Right atrium auricular region (tissue), 2 donors: ENCODE results near the gene CREBBP.

DNA sequence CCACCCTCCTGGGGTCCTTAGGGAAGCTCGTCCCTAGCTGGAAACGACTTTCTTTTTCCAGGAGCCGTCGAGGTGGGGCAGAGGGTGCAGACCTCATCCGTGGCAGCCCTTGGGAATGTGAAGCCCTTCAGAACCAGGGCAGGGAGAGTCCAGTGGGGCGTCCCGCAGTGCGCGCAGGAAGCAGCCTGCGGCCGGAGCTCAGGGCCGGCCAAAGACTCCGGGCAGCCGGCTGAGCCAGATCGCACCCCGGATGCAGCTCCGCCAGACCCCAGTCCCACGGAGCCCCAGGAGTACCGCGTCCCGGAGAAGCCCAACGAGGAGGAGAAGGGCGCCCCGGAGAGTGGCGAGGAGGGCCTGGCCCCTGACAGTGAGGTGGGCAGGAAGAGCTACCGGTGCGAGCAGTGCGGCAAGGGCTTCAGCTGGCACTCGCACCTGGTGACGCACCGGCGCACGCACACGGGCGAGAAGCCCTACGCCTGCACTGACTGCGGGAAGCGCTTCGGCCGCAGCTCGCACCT lies 6.9 kb downstream of the ZNF205 start:
- PRO-cap = no peak
- RAMPAGE, long total RNA, 2 experiments = start-site peak on the plus strand in 1 of 2 experiments, centred at positions 151 to 314 of the sequence, 6 to 15 reads per replicate

- PRO-cap = no peak
- RAMPAGE, long total RNA, 2 experiments = no peak in any of the 2 experiments
Observed at GRCh38 chr16:3123486-3123888, 11.1 kb downstream of the ZNF205 start.

DNA sequence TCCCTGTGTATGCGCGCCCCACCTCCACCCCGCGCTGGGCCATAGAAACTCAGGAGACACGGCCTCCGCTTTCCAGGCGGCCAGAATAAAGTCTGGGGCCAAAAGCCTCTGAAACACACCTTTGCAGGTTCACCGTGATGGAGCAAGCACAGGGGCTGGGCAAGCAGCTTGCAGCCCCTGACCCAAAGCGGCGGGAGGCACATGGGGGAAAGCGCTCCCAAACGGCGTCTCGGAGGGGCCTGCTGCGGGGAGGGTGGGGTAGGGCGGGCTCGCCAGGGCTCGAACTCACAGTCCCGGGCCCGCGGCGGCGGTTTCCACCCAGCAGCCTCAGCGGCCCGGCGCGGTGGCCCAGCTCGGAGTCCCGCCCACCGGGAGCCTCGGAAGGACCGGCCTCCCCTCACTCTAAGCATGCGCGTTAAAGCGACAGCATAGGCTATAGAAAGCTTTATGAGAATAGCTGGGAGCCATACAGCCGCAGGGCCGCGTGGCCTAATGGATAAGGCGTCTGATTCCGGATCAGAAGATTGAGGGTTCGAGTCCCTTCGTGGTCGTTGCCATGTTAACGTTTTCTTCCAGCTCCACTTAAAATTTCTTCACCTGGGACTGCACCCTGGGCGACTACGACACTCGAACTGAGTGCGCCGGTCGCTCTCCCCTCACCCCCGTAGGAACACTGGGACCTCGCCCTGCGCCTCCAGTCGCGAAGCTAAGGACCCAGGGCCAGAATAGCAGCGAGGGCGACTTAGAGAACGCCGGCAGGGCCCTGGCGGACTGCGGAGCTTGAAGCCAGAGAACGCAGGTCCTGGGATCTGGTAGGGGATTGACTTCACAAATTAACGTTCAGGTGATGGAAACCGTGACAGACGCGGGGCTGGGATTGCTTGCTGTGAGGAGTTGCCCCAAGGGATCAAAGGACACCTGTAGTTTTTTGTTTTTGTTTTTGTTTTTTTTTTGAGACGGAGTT lies 15.6 kb downstream of the ZNF213 start:
- PRO-cap = bidirectional peak, plus-strand start at position 475 of the sequence, minus-strand start at position 360 of the sequence
- RAMPAGE, long total RNA, 2 experiments = no peak in any of the 2 experiments

GRCh38 chr16:3157065-3158095 lies 22.6 kb downstream of the ZNF213 start:
- PRO-cap = unidirectional peak, plus-strand start at chr16:3157726
- RAMPAGE, long total RNA, 2 experiments = no peak in any of the 2 experiments

DNA sequence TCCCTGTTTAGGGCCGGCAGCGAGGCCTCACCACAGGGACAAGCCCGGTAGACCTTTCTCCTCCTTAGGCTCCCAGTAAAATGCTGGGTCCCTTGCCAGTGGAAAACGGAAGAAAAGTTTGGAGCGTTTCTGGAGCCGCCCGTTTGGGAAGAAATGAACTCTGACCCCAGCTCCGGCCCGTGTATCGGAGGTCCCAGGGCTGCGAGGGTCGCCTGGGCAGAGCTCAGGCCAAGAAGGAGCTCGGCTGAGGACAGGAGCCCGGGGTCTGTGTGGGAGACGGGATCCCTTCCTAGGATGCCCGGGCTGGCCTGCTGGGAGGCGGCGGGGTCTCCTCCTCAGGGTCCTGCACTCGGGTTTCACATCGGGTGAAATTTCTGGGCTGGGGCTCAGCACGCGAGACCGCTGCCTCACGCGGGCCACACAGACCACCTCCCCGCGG lies 23.3 kb downstream of the ZNF213 start:
- PRO-cap = unidirectional peak, minus-strand start at position 82 of the sequence
- RAMPAGE, long total RNA, 2 experiments = no peak in any of the 2 experiments

DNA sequence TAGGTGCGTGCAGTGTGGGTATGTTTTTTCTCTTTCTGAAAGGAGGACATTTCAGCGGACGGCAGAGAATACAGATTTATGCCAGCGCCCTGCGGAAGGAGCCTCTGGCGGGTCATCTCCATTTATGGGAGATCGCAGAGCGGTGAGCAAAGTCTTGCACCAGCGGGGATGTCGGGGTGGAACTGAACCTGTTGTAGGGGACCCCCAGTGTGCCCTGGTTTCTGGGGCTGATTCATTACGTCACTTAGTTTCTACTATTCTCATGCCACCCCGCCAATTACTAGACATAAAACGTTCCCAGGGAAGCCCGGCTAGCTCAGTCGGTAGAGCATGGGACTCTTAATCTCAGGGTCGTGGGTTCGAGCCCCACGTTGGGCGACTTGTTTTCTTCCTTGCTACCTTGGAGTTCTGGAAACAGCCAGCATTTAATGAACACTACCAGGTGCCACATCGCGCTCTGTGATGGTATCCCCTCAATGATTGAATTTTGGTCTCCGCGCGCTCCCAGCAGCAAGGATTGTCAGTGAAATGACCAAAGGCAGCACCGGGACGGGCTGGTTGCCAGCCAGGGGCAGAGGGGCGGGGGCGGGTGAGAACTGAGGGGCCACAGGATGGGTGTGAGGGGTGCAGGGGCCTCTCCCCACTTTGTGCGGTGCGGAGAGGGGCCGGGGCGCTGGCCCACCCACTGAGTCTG lies 43.6 kb downstream of the ZNF200 start:
- PRO-cap = no peak
- RAMPAGE, long total RNA, 2 experiments = no peak in any of the 2 experiments

DNA sequence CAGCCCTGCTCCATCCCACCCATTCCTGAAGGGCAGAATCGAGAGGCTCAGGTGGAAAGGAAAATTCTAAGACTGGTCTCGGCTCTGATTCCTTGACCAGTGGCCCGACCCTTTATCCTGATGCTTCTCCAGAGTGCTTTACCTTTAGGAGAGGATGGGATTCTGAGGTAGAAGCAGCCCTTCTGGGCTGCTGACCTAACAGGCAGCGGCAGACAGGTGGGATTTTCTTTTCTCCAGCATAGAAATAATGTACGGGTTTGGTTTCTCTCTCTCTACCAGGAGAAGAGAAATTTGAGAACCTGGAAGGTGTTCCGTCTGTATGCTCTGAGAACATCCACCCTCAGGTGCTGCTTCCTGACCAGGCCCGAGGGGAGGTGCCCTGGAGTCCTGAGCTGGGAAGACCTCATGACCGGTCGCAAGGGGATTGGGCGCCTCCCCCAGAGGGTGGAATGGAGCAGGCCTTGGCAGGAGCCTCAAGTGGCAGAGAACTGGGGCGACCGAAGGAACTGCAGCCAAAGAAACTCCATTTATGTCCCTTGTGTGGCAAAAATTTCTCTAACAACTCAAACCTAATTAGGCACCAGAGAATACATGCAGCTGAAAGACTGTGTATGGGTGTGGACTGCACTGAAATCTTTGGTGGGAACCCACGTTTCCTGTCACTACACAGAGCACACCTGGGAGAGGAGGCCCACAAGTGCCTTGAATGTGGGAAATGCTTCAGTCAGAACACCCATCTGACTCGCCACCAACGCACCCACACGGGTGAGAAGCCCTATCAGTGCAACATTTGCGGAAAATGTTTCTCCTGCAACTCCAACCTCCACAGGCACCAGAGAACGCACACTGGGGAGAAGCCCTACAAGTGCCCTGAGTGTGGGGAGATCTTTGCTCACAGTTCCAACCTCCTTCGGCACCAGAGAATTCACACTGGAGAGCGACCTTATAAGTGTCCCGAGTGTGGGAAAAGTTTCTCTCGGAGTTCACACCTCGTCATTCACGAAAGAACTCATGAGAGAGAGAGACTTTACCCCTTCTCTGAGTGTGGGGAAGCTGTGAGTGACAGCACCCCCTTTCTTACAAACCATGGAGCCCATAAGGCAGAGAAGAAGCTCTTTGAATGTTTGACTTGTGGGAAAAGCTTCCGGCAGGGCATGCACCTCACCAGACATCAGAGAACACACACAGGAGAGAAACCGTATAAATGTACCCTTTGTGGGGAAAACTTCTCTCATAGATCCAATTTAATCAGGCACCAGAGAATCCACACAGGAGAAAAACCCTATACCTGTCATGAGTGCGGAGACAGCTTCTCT lies 6.3 kb downstream of the ZNF263 start:
- PRO-cap = no peak
- RAMPAGE, long total RNA, 2 experiments = no peak in any of the 2 experiments

DNA sequence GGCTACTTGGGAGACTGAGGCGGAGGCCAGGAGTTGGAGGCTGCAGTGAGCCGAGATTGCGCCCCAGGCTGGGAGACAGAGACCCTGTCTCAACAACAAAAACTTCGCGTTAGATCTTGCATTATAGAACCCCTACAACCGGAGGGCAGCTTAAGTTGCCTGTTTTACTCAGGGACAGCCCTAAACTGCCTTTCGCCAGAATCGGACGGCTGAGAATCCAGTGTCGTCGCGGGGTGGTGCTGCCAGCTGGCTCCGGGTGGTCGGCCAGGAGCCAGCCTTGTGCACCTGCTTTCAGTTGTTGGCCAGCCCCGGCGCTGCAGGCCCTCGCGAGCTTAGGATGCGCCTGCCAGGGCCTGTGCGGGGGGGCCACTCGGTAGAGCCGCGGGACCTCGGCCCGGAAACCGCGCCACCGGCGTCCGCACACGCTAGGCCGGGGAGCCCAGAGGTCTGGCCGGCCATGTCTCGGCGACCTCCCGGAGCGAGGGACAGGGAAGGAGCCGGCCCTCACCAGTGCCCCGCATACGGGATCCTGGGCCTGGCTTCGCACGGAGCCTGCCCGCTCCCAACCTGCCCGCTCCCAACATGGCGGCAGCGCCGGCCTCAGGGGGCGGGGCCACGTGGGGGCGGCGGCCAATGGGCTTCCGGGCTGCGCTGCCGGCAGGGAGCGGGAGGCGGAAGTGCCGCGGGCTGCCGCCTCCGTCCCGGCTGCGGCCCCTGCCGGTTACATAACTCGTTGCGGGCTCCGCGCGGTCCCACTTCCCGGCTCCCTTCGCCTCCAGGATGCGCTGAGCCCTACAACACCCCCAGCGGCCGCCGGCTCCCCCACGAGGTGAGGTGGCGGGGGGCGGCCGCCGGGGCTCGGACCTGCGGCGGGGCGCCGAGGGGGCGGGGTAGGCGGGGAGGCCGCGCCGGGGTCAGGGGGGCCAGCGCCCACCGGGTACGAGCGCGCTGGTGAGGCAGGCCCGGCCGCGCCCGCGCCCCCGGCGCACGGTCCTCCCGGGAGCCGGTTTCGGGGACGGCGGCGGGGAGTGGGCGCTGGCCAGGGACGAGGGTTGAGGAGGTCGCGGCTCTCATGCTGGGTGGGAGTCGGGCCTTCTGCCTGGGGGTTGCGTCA lies 14.2 kb downstream of the NAA60 start:
- PRO-cap = bidirectional peak, plus-strand start at position 349 of the sequence, minus-strand start at position 316 of the sequence; bidirectional peak, plus-strand start at position 726 of the sequence, minus-strand start at position 584 of the sequence
- RAMPAGE, long total RNA, 2 experiments = start-site peak on the plus strand in 2 of 2 experiments, centred at positions 714 to 724 of the sequence, 194 to 329 reads per replicate

- PRO-cap = no peak
- RAMPAGE, long total RNA, 2 experiments = no peak in any of the 2 experiments
Observed at GRCh38 chr16:3487008-3487888, 8.0 kb downstream of the C16orf90 start.

DNA sequence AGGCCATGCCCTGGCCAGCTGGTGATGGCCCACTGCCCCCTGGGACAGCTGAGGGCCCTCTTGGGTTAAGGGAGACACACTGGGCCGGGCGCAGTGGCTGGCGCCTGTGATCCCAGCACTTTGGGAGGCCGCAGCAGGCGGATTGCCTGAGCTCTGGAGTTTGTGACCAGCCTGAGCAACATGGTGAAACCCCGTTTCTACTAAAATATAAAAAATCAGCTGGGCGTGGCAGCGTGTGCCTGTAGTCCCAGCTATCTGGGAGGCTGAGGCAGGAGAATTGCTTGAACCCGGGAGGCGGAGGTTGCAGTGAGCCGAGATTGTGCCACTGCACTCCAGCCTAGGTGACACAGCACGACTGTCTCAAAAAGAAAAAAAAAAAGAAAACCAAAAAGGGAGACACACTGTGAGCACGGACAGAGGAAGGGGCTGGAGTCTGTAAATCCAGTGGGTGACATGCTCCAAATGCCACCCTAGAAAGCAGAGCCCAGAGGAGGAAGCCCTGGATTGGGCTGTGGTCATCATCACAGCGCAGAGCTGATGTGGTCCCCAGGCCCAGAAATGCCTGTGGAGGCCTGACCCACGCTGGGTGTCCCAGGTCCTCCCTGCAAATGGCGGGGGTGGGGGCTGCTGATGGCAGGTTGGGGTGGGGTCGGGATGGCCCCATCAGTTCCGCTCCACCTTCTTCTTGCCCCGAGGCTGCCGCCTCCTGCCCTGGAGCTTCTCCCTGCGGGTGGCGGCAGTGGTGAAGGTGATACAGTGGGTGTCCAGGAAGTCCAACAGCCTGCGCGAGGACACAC lies 4.7 kb upstream of the NLRC3 start:
- PRO-cap = no peak
- RAMPAGE, long total RNA, 2 experiments = no peak in any of the 2 experiments

DNA sequence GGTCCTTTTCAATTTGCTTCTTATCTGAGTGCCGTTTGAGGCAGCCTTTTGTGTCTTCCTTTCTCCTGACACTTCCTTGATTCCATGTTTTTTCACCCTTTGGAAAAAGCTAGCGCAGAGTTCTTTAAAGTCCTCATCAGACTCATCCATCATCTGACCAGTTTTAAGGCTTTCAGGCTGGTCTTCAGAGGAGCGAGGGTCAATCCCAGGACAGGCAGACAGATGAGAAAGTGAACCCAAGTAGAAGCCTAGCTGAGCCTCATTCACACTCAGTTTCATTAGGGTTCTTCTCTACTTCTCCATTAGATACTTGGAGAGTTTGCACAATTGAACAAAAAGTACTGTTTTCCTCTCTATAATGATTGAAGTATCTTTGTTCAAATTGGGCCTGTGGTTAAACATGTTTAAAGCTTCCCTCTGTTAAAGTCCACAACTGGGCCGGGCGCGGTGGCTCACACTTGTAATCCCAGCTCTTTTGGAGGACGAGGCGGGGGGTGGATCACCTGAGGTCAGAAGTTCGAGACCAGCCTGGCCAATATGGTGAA lies 2.6 kb downstream of the SLX4 start:
- PRO-cap = no peak
- RAMPAGE, long total RNA, 2 experiments = no peak in any of the 2 experiments

- PRO-cap = no peak
- RAMPAGE, long total RNA, 2 experiments = no peak in any of the 2 experiments
Observed at GRCh38 chr16:3664046-3665247, 10.0 kb downstream of the DNASE1 start.

DNA sequence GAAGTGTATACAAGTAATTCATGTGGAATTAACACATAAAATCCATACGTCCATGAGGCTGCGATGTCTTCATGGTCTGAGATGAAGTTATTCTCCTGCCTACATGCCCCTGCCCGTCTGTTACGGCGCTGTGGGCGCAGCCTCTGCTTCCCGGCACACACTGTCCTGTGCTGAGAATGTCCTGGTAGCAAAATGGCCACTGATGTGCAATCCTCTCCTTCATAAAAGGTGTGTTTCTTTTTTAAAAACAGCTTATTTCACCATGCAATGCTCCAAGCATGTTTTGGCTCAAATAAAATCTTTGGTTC lies 5.6 kb upstream of the TRAP1 start:
- PRO-cap = no peak
- RAMPAGE, long total RNA, 2 experiments = no peak in any of the 2 experiments

- PRO-cap = no peak
- RAMPAGE, long total RNA, 2 experiments = no peak in any of the 2 experiments
Observed at GRCh38 chr16:3725442-3726696, 8.5 kb upstream of the TRAP1 start.

DNA sequence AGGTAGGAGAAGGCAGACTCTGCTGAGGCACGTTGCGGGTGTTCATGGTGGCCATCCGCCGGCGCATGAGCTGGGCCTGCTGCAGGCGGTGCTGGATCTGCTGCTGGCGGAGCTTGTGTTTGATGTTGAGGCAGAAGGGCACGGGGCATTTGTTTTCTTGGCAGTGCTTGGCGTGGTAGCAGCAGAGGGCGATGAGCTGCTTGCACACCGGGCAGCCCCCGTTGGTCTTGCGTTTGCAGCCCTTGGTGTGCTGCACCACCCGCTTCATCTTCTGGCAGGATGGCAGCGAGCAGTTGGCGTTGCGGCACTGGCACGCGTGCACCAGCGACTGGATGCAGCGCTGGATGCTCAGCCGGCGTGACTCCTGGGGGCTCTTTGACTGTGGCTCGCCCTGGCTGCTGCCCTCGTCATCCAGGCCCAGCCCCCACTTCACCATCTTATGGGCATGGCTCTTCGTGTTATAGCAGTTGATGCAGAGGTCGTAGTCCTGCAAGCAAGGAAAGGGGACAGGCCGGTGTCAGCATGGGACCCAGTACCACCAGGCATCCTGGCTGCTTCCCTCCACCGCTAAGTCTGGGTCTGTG lies 12.2 kb upstream of the TRAP1 start:
- PRO-cap = no peak
- RAMPAGE, long total RNA, 2 experiments = no peak in any of the 2 experiments

DNA sequence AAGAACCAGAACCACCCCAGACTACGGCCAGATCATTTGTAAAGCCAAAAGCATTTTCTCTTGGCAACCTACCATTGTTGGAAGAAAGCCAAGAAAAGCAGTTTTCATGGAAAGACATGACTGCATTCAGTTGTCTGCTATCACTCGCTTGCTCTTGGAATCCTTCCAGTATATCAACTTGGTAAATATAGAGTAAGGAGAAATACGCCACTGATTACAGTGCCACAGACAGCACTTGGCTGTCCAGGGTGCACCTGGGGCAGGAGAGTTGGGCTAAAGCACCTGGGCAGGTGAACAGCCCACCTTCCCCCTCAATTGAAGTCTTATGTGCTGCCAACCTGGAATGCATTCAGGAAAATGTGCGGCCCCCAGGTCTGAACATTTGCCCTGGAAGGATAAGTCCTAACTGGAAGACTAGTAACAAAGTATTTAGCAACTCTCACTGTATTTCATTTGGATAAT lies 60.4 kb downstream of the CREBBP start:
- PRO-cap = no peak
- RAMPAGE, long total RNA, 2 experiments = no peak in any of the 2 experiments

DNA sequence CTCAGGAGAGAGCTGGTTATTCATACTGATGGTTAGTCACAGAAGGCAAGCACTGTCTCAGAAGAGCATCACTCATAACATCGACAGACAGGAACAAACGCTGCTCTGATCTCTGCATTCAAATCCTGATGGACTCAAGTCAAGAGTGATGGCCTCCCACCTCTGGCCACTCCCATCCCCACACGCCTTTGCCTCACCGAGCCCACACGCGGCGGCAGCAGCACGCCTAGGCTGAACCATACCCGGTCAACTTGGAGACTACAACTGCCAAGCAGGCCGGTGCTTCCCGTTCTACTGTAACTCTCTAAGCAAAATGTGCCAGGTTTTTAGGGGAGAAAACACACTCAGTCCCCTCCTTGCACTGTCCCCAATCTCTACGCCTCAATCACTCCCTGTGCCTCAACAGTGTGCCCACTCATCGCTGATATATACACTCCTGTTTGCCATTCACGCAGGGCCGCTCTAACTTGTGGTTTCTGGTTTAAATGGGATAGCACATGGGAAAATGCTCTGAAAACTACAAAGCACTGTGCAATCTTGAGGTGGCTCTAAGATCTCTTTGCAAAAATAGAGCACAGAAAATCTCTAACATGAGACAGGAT lies 55.9 kb downstream of the CREBBP start:
- PRO-cap = no peak
- RAMPAGE, long total RNA, 2 experiments = no peak in any of the 2 experiments

DNA sequence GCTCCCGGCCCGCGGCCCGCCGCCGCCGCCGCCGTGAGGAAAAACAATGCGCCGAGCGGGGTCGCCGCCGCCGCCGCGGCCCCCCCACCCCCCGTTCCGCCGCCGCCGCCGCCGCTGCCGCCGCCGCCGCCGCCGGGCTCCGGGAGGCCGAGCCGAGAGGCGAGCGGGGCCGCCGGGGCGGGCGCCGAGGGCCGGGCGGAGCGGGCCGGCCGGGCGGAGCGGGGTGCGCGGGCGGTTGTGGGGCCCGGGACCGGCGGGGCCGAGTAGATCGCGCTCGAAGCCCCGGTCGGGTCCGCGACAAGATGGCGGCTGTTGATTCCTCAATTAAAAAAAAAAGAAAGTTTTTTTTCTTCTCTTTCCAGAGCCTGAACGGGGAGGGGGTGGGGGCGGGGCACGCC lies at the start of gene CREBBP:
CREBBP (minus strand) TSS at position 326 of the 398 bp plus-strand sequence.
- PRO-cap = bidirectional peak, plus-strand start outside the sequence, minus-strand start at position 326 of the sequence
- RAMPAGE, long total RNA, 2 experiments = no peak in any of the 2 experiments

GRCh38 chr16:3946078-3946568 lies 65.6 kb upstream of the CREBBP start:
- PRO-cap = no peak
- RAMPAGE, long total RNA, 2 experiments = no peak in any of the 2 experiments

DNA sequence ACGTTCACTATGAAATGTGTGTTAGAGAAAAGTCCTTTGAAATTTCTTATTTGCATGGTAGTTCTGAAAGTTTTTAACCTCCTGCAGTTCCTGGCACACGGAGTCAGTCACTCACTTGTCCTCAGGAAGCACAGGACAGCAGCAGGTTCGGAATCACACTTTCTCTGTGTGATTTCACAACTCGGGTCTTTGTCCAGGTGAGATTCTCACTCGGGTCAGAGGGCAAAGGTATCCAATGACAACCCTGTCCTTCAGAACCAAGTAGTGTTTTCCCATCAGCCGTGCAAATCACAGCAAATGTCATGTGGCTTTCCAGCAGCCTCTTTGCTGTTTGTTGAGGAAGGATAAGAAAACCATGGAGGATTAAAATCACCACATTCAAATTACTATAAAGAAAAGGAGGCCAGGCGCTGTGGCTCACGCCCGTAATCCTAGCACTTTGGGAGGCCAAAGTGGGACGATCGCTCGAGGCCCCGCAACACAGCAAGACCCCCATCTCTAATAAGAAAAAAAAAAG lies 22.1 kb downstream of the ADCY9 start:
- PRO-cap = no peak
- RAMPAGE, long total RNA, 2 experiments = no peak in any of the 2 experiments